Skeletal muscle satellite cell (primary cell): ENCODE measurements around a stretch of chr2.

GRCh38 chr2:35828-36409, 10.4 kb downstream of the FAM110C start:
- CAGE, long polyA plus RNA, result no peak

- CAGE, long polyA plus RNA, result no peak
Observed at GRCh38 chr2:286693-287499, 995 bp downstream of the ALKAL2 start.

GRCh38 chr2:289379-290529, 1.9 kb upstream of the ALKAL2 start:
- CAGE, long polyA plus RNA, result no peak

GRCh38 chr2:430578-431114, 142.8 kb upstream of the ALKAL2 start:
- CAGE, long polyA plus RNA, result no peak

DNA sequence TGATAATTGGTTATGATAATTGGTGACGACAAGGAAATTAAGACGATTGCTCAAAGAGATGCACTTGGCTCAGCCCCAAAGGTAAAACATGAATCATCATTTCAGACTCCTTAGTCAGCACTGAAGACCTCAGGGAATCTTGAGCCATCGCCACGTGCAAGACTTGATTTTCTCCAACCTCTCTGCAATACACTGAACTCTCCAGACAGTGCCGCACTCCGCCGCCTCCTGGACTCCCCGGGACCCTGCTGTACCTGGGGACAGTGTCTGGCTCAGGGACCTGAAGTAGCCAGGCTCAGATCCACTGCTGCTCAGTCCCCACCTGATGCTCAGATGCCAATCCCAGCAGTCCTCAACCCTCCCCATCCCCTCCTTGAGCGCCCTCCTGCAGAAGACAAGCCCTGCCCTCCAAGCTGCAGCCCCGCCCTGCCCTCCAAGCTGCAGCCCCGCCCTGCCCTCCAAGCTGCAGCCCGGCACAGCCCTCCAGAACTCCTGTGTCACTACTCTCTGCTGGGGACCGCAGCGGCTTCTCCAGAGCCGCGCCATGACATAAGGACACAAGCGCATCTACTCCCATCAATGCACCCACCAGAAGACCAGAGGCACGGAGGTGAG, 1.1 kb downstream of the TMEM18 start:
- CAGE, long polyA plus RNA, result no peak

DNA sequence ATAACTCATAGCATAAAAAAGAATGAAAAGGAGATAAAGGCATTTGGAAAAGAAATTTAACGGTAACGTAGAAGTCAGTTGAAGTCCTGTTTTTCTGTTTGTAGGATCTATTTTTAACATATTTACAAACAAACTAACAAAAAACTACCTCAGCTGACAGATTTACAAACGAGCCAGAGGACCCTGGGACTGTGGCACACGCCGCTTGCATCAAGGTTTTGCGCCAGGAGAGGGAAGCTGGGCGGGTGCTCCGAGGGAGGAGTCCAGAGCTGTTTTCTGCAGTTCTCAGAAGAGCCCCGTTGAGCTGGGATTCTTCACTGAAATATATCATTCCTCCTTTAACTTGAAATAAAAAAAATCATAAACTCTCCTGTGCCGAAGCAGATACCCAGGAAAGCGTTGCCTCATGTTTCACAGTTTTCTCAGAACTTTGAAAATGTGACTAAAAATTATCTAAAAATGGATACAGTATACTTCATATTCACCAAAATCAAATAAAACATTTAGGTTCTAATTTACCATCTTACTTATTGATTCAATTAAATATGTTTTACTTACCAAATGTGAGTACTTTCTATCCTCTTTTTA, 13.7 kb upstream of the TMEM18 start:
- CAGE, long polyA plus RNA, result no peak

- CAGE, long polyA plus RNA, result no peak
Observed at GRCh38 chr2:694949-695611, 17.9 kb upstream of the TMEM18 start.

DNA sequence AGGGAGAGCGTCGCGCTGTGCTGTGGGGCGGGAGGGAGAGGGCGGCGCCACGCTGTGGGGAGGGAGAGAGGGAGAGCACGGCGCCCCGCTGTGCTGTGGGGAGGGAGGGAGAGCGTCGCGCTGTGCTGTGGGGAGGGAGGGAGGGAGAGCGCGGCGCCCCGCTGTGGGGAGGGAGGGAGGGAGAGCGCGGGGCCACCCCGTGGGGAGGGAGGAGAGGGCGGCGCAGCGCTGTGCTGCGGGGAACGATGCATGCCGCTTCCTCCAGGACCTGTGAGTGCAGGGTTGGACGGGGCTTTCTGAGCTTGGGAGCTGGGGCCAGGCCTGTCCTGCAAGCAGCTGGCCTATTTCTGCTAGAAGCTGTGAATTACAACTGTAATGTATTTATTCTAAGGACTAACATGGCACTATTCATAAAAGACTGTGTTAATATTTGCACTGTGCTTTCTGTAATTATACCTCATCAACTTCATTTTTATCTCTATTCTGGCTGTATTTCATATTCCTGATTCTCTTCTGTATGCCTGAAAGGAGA, 106.2 kb downstream of the SNTG2 start:
- CAGE, long polyA plus RNA, result no peak

- CAGE, long polyA plus RNA, result no peak
Observed at GRCh38 chr2:1560932-1561318, 147.7 kb downstream of the TPO start.

DNA sequence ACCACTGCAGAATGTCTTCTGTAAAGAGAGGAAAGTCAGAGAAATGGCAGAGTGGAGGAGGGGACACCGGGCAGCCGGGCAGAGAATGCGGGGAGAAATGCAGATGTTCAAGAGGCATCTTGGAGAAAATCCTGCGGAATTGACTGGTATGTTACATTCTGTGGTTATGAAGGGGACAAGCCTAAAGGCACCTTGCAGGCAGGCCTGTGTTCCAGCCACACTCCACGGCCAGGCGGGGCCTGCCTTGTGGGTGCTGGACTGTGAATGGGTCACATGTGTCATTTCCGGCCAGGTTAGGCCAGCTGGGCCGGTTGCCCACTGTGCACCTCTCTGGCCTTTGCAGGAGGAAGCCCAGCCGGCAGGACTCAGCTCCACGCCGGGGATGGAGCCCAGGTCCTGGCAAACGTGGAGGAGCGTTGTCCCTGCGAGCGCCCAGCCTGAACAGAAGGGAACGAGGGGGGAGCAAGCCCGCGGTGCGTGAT, 153.0 kb downstream of the PXDN start:
- CAGE, long polyA plus RNA, result no peak

- CAGE, long polyA plus RNA, result no peak
Observed at GRCh38 chr2:1604844-1605510, 139.3 kb downstream of the PXDN start.

DNA sequence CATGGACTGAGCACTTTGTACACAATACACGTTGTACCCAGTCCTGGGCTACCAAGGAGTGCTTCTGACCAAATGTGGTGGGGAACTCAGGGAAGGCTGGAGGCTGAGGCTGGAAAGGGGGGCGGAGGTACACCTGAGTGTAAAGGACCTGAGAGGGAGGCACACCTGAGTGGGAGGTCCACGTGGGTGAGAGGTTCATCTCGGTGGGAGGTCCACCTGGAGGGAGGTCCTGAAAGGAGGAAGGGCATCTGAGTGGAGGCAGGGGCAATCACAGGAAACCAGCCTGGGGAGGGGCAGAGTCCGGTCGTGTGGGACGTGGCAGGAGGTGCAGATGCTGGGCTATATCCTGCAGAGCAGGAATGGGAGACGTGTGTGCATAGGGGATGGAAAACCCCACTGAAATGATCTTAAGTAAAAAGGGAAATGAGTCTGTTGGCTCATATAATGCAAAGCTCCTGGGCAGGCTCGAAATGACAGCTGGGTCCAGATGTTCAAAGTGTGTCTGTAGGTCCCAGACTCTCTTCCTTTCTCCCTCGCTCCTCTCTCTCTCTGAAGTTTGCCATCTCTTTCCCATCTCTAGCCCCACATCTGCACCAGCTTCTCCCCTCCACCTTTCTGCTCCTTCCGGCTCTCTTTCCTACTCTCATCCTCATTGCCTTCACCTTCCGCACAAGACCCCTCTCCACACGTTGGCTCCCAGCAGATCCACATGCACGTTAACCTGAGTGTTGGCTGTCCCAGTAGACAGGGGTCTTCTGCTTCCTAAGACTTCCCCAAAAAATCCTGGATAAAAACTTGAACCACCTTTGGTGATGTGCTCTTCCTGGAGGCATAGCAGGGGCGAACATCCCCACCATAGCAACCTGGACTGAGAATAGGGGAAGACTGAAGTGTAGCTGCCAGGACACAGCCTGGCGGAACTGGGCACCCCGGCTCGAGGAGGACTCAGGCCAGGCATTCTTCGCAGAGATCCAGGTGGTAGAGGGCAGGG, 137.6 kb downstream of the PXDN start:
- CAGE, long polyA plus RNA, result no peak

GRCh38 chr2:1657061-1657797, 87.1 kb downstream of the PXDN start:
- CAGE, long polyA plus RNA, result no peak

GRCh38 chr2:1731596-1732719, 12.4 kb downstream of the PXDN start:
- CAGE, long polyA plus RNA, result no peak

- CAGE, long polyA plus RNA, result no peak
Observed at GRCh38 chr2:1742568-1743498, 1.5 kb downstream of the PXDN start.

DNA sequence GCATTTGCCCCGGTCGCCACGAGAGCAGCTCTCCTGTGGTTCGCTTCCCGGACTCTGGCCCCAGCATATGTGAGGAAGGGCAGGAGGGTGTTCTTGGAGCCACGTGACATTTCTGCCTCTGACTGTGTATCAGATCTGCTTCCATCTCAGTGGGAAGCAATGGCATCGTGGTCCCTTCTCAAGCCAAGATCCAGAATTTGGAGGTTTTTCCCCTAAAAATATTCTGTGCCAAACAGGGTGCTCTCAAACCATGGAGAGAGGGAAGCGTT, 74.2 kb upstream of the PXDN start:
- CAGE, long polyA plus RNA, result no peak

DNA sequence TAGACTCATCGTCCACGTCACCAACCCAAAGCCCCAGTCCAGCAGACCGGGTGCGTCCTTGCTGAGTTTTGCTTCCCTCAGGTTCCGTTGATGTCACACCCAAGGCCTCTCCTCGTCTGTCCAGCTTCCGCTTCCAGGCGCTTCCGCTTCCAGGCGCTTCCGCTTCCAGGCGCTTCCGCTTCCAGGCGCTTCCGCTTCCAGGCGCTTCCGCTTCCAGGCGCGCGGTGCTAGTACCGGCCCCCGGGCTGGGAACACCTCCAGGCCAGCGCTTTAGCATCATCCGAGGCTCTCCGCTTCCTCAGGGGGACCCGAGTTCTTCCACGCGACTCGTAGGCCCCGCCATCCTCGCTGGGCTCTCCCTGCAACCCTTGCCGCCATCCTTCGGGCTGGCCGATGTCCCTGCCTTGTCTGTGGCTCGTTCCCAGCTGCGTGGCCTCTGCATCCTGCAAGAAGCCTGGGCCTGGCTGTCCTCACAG, 98.5 kb upstream of the PXDN start:
- CAGE, long polyA plus RNA, result no peak

DNA sequence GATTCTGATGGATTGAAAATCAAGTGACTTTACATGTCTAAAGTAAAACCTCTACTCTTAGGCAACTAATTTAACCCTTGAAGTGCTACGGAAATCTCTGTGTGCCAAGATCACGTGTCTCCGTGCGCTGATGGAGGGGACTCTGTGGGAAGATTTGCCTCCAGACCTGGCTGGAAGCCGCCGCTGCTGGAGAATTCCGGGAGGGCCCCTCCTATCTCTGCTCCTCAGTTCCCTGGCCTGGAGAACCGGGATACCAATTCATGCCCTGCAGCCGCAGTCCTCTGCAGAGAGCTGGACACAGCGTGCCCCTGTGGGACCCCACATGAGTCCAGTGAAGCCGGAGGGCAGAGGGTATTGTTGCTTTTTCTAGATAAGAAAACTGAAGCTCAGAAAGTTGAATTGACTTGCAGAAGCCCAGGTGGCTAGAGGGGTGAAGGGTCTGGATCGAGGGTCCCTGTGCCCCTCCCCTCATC, 126.9 kb upstream of the PXDN start:
- CAGE, long polyA plus RNA, result no peak

GRCh38 chr2:2464126-2464453, 133.0 kb upstream of the MYT1L start:
- CAGE, long polyA plus RNA, result no peak

- CAGE, long polyA plus RNA, result no peak
Observed at GRCh38 chr2:2846335-2847342, 515.6 kb upstream of the MYT1L start.